Left ventricle myocardium (tissue), 1 donor: Measurements from ENCODE around the gene ACTN4.

GRCh38 chr19:38647558-38648719 is at the start of gene ACTN4:
Gene ACTN4, plus strand, starts transcription at chr19:38647649.
- PRO-cap: bidirectional peak, plus-strand start at chr19:38647687, minus-strand start at chr19:38647373

GRCh38 chr19:38667047-38668231 is 20.0 kb downstream of the ACTN4 start:
- PRO-cap: no peak

- PRO-cap: no peak
Observed at GRCh38 chr19:38679681-38680310, 32.3 kb downstream of the ACTN4 start.

DNA sequence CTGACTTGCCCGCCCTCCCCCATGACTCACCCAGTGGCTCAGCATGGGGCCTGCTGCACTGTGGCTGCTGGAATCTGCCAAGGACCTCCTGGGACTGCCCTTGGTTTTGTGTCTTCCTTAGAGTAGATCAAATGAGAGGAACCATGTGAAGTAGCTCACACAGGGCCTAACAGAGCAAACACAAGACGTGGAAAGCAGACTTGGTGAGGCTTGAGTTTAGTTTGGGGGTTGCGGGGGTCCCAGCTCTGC is 36.3 kb downstream of the ACTN4 start:
- PRO-cap: no peak

GRCh38 chr19:38691733-38692965 is 44.7 kb downstream of the ACTN4 start:
- PRO-cap: bidirectional peak, plus-strand start at chr19:38692307, minus-strand start at chr19:38691956

- PRO-cap: no peak
Observed at GRCh38 chr19:38699635-38700284, 44.5 kb downstream of the CAPN12 start.

DNA sequence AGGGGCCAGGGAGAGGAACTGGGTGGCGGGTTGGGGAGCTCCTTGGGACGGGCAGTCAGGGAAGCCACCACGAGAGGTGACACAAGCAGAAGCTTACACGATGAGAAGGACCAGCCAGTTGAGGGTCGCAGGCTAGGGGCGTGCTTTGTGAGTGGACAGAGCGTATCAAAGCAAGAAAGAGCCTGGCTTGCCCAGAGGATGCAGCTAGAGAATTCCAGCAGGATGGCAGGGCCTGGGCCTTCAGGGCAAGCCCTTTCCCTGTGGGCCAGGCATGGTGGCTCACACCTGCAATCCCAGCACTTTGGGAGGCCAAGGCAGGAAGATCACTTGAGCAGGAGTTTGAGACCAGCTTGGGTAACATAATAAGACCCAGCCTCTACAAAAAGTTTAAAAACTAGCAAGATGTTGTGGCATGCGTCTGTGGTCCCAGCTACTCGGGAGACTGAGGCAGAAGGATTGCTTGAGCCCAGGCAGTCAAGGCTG is 40.5 kb downstream of the CAPN12 start:
- PRO-cap: no peak

- PRO-cap: no peak
Observed at GRCh38 chr19:38752691-38753669, 8.7 kb upstream of the CAPN12 start.

DNA sequence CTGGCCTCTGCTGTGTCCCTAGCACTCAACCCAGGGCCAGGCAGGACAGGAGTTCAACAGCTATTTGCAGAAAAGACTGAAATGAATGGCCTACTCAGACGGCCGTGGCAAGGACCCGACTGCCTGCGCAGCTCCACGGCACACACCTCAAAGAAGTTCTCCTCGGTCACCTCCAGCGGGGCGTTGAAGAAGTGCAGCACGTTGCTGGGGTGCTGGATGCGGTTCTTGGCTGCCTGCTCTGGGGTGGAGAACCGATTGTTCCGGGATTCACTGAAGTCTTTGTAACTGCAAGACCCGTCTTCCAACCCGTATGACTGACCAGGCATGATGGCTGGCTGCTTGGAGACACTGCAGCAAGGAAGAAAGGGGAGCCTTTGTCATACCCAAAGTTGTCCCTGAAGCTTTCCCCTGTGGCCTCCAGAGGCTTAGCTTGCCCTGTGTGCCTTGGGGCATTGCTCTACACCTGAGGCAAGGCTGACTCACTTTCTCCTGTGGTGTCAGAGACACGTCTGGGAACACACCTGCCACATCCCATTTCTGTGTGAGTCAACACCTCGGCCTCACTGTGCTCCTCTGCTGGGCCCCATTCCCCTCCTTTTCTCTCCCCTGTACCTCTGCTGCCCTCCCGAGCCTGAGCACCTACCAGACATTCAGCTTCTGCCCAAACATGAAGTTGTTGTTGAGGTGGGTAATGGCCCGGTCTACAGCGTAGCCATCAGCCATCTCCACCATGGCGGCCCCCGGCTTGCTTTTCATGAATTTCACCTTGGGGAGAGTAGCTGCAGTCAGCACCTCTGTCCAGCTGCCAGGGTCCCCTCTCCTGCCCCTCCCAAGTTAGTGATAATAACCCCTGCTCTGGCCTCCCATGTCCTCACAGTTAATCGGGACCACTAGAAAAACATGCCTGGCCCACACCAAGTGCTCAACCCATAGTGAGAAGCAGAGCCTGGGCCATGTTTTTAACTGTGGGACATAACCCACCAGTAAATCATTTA is 7.0 kb upstream of the ECH1 start:
- PRO-cap: no peak

GRCh38 chr19:38839246-38840558 is 8.1 kb upstream of the ECH1 start:
- PRO-cap: no peak

DNA sequence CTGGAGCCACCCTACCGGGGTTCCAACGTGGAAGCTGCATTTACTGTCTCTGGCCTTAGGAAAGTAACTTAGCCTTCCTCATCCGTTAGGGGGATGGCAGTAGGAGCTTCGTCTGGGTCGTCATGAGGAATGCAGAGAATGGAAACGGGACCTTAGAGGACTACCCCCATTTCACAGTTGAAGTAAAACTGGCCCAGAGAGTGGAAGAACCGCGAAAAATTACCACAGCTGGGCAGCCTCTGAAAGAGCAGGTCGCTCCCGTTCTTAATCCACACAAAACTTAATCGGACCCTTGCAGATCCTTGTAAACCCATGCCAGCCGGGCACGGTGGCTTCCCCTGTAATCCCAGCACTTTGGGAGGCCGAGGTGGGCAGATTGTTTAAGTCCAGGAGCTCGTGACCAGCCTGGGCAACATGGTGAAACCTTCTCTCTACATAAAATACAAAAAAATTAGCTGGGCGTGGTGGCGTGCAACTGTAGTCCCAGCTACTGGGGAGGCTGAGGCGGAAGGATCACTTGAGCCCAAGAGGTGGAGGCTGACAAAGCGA is 3.1 kb upstream of the HNRNPL start:
- PRO-cap: no peak

DNA sequence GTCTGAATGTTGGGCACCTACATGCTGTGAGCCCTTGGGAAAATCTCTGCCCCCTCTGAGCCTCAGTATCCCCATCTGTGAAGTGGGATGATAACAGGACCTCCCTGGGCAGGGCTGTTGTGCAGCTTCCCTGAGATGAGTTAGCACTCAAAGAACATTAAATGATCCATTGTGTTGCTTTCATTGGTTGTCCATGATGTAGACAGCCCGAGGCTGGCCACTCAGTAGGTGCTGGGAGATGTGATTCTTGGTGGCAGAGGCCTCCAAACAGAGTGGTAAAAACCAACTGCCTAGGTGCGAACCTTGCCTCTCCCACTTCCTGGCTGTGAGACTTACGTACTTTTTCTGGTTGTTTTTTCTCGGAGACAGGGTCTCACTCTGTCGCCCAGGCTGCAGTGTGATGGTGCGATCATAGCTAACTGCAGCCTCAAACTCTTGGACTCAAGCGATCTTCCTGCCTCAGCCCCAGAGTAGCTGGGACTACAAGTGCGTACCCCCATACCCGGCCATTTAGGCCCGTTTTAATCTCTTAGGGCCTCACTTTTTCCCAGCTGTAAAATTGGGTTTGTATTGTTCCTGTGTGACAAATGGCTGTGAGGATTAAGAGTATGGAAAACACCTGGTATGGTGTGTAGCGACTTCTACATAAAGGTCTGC is 6.1 kb downstream of the SARS2 start:
- PRO-cap: no peak

DNA sequence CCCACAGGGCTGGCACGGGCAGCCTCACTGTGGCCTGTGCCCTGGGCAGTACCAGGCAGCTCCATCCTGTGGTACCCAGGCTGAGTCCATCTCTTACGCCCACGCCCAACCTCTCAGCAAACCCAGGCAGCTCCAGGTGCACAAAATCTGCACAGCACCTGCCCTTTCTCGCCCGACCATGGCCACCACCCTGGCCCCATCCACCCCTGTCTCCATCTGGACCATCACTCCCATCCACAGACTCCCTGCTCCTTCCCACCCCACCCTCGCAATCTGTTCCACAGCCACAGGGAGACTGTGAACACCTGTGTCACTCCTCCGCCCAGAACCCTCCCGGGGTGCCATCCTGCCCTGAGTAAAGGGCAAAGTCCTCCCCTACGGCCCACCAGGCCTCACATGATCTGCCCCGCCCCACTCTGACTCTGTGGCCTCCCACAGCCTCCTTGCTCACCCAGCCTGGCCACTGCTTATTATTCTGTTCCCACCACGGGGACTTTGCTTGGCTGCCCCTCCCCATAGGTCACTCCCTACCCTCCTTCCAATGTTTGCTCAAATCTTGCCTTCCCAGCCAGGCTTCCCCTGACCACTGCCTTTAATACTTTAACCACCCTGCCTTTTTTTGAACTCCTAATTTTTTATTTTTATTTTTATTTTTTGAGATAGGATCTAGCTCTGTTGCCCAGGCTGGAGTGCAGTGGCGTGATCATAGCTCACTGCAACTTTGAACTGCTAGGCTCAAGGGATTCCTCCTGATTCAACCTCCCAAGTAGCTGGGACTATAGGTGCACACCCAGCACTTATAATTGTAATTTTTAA is 21.4 kb upstream of the FBXO27 start:
- PRO-cap: no peak

- PRO-cap: no peak
Observed at GRCh38 chr19:39093687-39094219, 9.6 kb downstream of the ACP7 start.

DNA sequence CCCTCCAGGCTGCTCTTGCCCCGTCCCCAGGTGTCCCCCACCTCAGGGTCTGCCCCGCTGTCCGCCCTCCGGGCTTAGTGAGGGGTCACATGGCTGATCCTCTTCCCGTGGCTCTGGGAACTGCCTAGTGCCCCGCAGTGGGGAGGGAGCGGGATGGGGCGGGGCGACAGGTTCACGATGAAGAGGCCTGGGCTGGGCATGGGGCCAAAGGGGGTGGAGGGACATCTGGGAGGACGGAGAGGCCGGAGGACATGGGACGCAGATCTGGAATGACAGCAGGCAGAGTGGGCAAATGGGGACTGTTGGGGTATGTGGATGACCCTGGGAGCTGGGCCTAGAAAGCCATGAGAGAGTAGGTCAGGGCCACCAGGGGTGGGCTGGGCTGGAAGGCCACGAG is 29.7 kb upstream of the NCCRP1 start:
- PRO-cap: no peak

GRCh38 chr19:39167477-39167921 is 29.3 kb upstream of the NCCRP1 start:
- PRO-cap: no peak

DNA sequence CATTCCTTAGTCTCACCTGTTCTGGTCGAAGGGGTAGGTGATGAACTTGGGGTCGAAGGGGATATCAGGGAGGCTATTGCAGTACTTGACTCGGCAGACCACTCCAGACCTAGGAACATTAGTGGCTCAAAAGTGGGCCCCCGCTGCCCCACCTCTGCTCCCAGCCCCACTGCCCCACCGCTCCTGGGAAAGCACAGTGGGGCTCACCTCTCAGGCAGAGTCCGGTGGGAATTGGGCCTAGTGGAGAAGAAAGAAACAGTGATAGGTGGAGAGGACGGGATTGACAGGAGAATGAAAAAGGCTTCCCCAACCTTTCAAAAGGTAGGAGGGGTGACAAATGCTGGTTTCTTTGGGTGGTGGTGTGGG is 870 bp downstream of the PAF1 start:
- PRO-cap: no peak

DNA sequence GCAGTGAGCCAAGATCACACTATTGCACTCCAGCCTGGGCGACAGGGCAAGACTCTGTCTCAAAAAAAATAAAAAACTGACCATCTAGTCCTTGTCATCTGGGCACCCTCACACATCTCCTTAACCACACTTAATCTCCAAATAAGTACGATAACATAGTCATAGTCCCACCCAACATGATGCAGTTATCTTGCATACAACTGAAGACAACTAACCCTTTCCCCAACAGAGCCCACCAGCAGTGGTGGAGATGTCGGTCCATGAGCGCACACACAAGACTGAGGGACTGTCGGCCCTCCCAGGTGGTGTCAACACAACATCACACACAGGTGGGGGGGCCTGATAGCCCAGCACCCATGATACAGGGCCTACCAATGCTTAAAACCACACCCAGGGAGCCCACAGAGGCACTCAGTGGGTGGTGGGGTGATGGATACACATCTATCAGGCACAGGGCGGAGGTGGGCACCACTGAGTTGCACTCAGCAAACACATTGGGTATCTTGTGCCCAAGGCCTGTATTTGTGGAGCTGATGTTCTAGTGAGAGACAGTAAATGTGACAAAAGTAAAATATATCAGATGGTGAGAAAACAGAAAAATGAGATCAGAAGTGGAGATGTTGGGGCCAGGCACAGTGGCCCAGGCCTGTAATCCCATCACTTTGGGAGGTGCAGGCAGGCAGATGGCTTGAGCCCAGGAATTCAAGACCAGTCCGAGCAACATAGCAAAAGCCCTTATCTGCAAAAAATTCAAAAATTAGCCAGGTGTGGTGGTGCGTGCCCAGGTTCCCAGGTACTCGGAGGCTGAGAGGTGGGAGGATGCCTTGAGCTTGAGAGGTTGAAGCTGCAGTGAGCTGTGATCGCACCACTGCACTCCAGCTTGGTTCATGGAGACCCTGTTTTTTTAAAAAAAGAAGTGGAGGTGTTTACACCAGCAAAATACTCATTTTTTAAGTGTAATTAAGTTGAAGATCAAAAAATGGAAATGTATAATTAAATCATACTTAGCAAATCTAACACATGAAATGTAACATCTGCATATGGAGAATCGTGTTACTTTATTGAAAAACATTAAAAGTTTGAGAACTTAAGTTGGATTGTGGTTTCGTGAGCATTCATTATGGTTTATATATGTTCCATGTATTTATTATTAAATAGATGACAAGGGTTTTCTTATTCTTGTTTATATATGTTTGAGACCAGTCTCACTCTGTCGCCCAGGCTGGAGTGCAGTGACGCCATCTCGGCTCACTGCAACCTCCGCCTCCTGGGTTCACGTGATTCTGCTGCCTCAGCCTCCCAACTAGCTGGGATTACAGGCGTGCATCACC is 6.7 kb upstream of the ZFP36 start:
- PRO-cap: no peak

- PRO-cap: bidirectional peak, plus-strand start at chr19:39428603, minus-strand start at chr19:39428520; unidirectional peak, minus-strand start at chr19:39428897; unidirectional peak, minus-strand start at chr19:39428943
Observed at GRCh38 chr19:39428145-39429309, 7.2 kb downstream of the RPS16 start.

- PRO-cap: no peak
Observed at GRCh38 chr19:39432447-39432913, 3.3 kb downstream of the RPS16 start.